GM12878 (cell line): ENCODE measurements around a stretch of chr5.

GRCh38 chr5:172878592-172879586, 44.8 kb downstream of the ERGIC1 start:
- RAMPAGE, long total RNA, result no peak
- RRBS, 2 experiments, result no CpG with 5 or more reads among the region's 26 CpGs
CAGE:
- cytosol, long polyA minus RNA, result no peak
- cytosol, long polyA plus RNA, result no peak
- long polyA plus RNA, result no peak
- nucleolus, long total RNA, result no peak
- nucleus, long polyA plus RNA, result no peak
- nucleus, long total RNA, result no peak

DNA sequence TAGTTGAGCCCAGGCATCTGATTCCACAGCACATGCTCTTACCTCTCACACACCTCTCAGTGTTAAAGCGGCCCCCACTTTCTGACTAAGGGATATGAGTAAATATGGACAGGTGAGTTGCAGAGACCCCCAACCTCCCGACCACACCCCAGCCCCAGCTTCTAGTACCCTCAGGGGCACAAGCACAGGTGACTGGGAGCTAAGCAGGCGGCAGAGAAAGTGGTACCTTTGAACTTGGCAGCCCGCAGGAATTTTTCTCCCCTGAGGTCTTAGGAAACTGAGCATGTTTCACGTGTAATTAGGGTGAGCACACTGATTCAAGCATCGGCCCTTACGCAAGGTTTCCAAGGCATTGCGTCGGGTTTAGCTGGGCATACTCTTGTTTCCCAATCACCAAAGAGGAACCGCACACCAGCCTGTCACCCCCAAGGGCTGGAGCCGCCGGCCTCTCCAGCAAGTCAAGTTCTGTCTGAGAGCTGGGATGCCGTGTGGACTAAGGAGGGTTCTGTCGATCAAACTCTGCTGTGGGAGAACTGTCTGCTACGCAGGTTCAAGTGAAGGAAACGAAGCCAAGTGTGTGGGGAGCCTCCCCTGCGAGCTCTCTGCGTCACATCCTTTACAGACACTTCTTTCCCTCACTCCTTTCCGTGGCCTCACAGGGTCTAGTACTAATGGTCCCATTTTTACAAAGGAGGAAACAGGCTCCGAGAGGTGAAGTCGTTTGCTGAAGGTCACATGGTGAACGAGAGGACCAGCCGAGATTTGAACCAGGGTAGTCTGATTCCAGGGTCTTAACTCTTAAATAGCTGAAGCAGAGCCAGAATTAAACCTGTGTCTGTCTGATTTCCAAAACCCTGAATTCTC, 53.0 kb downstream of the ERGIC1 start:
- RAMPAGE, long total RNA, result no peak
- RRBS, 2 experiments, result no CpG with 5 or more reads among the region's 23 CpGs
CAGE:
- cytosol, long polyA minus RNA, result no peak
- cytosol, long polyA plus RNA, result no peak
- long polyA plus RNA, result no peak
- nucleolus, long total RNA, result no peak
- nucleus, long polyA plus RNA, result no peak
- nucleus, long total RNA, result no peak

GRCh38 chr5:172904243-172905530, 54.5 kb upstream of the RPL26L1 start:
- RAMPAGE, long total RNA, result no peak
- RRBS, 2 experiments, result no CpG with 5 or more reads among the region's 27 CpGs
CAGE:
- cytosol, long polyA minus RNA, result no peak
- cytosol, long polyA plus RNA, result no peak
- long polyA plus RNA, result no peak
- nucleolus, long total RNA, result no peak
- nucleus, long polyA plus RNA, result no peak
- nucleus, long total RNA, result no peak

DNA sequence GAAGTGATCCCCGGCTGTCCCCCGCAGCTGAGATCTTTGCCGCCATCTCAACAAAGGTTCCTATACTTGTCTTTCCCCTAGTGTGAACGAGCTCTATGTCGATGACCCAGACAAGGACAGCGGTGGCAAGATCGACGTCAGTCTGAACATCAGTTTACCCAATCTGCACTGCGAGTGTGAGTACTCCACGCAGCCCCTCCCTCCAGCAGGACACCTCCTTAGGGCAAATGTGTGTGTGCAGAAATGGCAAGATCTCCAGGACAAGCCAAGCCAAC, 49.7 kb upstream of the RPL26L1 start:
- RAMPAGE, long total RNA, result no peak
- RRBS, 2 experiments, result no CpG with 5 or more reads among the region's 10 CpGs
CAGE:
- cytosol, long polyA minus RNA, result no peak
- cytosol, long polyA plus RNA, result no peak
- long polyA plus RNA, result no peak
- nucleolus, long total RNA, result no peak
- nucleus, long polyA plus RNA, result no peak
- nucleus, long total RNA, result no peak

DNA sequence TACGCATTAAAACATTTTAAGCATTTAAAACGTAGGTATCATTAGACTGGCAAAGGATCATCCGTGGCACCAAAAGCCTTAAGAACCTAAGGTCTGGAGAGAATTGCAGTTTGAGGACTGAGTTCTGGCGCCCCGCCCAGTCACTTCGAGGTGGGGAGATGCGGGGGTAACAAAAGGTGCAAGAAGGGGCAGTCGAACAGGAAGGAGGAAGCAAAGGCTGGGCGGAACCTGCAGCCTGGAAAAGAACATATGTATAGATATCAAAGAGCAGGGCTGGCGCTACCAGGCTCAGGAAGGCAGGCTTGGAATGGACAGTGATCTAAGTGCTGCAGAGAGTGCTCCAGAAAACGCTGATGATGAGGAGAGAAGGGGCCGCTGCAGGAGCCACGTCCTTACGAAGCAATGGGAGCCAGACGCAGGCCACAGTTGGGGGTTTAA, 40.9 kb upstream of the RPL26L1 start:
- RAMPAGE, long total RNA, result no peak
- RRBS, 2 experiments, result no CpG with 5 or more reads among the region's 15 CpGs
CAGE:
- cytosol, long polyA minus RNA, result no peak
- cytosol, long polyA plus RNA, result no peak
- long polyA plus RNA, result no peak
- nucleolus, long total RNA, result no peak
- nucleus, long polyA plus RNA, result no peak
- nucleus, long total RNA, result no peak

- RAMPAGE, long total RNA, result no peak
- RRBS, 2 experiments, result 92% methylated on average over 3 of the region's 12 CpGs; no CpG with 5 or more reads in 1 of the 2 experiments
CAGE:
- cytosol, long polyA minus RNA, result no peak
- cytosol, long polyA plus RNA, result no peak
- long polyA plus RNA, result no peak
- nucleolus, long total RNA, result no peak
- nucleus, long polyA plus RNA, result no peak
- nucleus, long total RNA, result no peak
Observed at GRCh38 chr5:173020543-173021222, 35.5 kb upstream of the CREBRF start.

GRCh38 chr5:173034311-173035301, 21.5 kb upstream of the CREBRF start:
- RAMPAGE, long total RNA, result no peak
- RRBS, 2 experiments, result no CpG with 5 or more reads among the region's 15 CpGs
CAGE:
- cytosol, long polyA minus RNA, result no peak
- cytosol, long polyA plus RNA, result no peak
- long polyA plus RNA, result no peak
- nucleolus, long total RNA, result start-site peak on the plus strand at chr5:173034486-173034548, 180 reads
- nucleus, long polyA plus RNA, result no peak
- nucleus, long total RNA, result no peak

- RAMPAGE, long total RNA, result no peak
- RRBS, 2 experiments, result no CpG with 5 or more reads among the region's 6 CpGs
CAGE:
- cytosol, long polyA minus RNA, result no peak
- cytosol, long polyA plus RNA, result no peak
- long polyA plus RNA, result no peak
- nucleolus, long total RNA, result no peak
- nucleus, long polyA plus RNA, result no peak
- nucleus, long total RNA, result no peak
Observed at GRCh38 chr5:173090563-173091301, 34.6 kb downstream of the CREBRF start.

DNA sequence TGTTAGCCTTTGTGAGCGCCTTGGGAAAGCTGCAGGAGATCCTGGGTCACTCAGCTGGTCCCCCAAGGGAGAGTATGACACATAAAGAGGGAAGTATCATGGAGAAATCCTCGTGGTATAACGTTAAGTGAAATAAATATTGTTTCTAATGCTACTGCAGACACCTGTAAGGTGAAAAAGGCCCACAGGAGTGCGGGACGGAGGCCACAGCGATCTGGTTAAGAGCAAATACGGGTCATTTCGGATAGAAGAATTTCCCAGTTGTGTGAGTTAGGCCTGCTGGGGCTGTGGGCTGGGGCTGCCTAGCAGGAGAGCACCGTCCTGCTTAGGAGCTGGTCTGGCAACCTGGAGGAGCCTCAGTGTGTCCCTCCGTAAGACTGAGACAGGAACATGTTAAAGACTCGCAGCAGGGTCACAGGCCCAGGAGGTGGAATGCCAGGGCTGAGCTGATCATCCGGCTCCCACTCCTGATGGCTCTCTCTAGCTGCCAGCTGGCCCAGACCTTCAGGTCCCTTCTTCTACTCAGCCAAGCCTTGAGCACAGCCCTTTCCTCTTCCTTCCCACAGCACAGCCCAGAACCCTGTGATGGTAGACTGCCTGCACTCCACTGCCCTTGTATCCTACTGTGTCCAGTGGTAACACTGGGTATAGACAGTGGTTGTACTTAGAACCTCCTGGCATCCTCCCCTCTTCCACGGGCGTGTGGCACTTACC, 4.8 kb downstream of the NKX2-5 start:
- RAMPAGE, long total RNA, result no peak
- RRBS, 2 experiments, result no CpG with 5 or more reads among the region's 14 CpGs
CAGE:
- cytosol, long polyA minus RNA, result no peak
- cytosol, long polyA plus RNA, result no peak
- long polyA plus RNA, result no peak
- nucleolus, long total RNA, result no peak
- nucleus, long polyA plus RNA, result no peak
- nucleus, long total RNA, result no peak

DNA sequence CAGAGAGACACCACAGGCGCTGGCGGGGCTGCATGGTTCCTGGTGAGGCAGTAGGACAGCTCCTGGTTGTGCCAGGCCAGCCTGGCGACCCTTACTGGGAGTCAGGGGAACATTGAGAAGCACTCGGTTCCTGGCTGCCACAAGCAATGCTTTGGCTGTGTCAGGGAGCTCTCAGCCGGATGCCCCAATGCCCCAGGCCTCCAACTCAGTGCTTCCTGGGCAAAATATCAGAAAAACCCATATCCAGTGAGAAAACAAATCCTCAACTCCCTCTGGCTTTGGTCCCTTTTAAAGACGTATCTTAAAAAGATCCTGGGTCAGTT, 4.3 kb downstream of the NKX2-5 start:
- RAMPAGE, long total RNA, result no peak
- RRBS, 2 experiments, result no CpG with 5 or more reads among the region's 6 CpGs
CAGE:
- cytosol, long polyA minus RNA, result no peak
- cytosol, long polyA plus RNA, result no peak
- long polyA plus RNA, result no peak
- nucleolus, long total RNA, result no peak
- nucleus, long polyA plus RNA, result no peak
- nucleus, long total RNA, result no peak

- RAMPAGE, long total RNA, result no peak
- RRBS, 2 experiments, result no CpG with 5 or more reads among the region's 8 CpGs
CAGE:
- cytosol, long polyA minus RNA, result no peak
- cytosol, long polyA plus RNA, result no peak
- long polyA plus RNA, result no peak
- nucleolus, long total RNA, result no peak
- nucleus, long polyA plus RNA, result no peak
- nucleus, long total RNA, result no peak
Observed at GRCh38 chr5:173302290-173302985, 25.8 kb downstream of the STC2 start.

- RAMPAGE, long total RNA, result no peak
- RRBS, 2 experiments, result no CpG with 5 or more reads among the region's 6 CpGs
CAGE:
- cytosol, long polyA minus RNA, result no peak
- cytosol, long polyA plus RNA, result no peak
- long polyA plus RNA, result no peak
- nucleolus, long total RNA, result no peak
- nucleus, long polyA plus RNA, result no peak
- nucleus, long total RNA, result no peak
Observed at GRCh38 chr5:173310782-173311123, 17.5 kb downstream of the STC2 start.

DNA sequence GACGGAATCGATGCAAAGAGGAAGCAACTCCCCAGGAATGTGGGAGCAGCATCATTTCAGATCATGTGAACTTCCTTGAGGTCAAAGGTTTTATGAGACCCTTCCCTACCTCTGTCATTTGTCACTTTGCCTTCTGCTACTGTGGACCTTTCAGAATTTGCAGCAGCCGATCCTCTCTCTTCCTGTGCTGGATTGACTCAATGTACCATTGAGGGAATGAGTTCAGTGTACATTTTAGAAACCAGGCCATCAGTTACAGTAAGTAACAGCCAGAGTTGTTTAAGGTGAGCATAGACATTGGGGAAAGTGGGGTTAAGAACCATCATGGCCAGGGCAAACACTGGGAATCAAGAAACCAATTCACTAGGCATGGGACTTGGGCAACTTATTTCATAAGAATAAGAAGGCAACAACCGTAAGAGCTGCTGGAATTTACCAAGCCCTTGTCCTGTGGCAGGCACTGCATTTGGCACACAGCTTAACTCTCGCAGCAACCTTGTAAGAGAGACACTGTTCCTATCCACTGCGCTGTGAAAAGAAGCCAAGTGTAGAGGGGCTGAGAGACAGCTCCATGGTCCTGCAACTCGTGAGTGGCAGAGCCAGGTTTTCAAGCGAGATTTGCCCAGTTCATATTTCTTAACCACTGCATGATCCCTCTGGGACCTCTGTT, 129.1 kb upstream of the STC2 start:
- RAMPAGE, long total RNA, result no peak
- RRBS, 2 experiments, result no CpG with 5 or more reads among the region's 8 CpGs
CAGE:
- cytosol, long polyA minus RNA, result no peak
- cytosol, long polyA plus RNA, result no peak
- long polyA plus RNA, result no peak
- nucleolus, long total RNA, result no peak
- nucleus, long polyA plus RNA, result no peak
- nucleus, long total RNA, result no peak

- RAMPAGE, long total RNA, result no peak
- RRBS, 2 experiments, result no CpG with 5 or more reads among the region's 2 CpGs
CAGE:
- cytosol, long polyA minus RNA, result no peak
- cytosol, long polyA plus RNA, result no peak
- long polyA plus RNA, result no peak
- nucleolus, long total RNA, result no peak
- nucleus, long polyA plus RNA, result no peak
- nucleus, long total RNA, result no peak
Observed at GRCh38 chr5:173486396-173486673, 130.1 kb downstream of the BOD1 start.

DNA sequence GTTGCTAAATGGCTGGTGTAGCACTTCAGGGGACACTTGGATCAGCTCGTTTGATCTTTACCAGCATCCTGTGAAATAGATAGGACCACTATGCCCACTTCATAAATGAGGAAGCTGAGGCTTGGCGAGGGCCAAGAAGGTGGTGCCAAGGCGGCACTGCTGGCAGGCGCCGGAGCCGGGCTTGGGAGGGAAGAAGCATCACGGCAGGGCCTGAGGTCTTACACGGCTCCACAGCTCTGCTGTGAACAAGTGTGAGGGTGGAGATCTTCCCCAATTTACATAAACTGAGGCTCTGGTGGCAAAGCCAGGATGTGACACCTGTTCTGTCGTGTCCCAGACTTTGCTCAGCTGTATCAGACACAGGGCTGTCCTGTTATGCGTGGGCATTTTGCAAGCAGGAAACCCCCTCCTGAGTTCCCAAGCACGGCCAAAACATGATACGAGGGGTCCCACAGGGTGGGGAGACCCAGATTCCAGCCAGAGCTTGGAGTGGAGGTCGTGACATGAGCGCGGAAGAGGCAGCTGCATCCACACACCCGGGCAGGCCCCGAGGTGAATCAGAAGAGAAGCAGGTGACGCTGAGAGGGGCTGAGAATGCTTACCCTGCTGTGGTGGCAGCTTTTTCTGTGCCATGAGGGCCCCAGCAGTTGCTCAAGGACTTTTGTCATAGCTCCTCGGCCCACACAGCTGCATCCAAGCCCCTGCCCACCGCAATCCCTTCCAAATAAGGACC, 117.5 kb upstream of the BOD1 start:
- RAMPAGE, long total RNA, result no peak
- RRBS, 2 experiments, result no CpG with 5 or more reads among the region's 20 CpGs
CAGE:
- cytosol, long polyA minus RNA, result no peak
- cytosol, long polyA plus RNA, result no peak
- long polyA plus RNA, result no peak
- nucleolus, long total RNA, result no peak
- nucleus, long polyA plus RNA, result no peak
- nucleus, long total RNA, result no peak

DNA sequence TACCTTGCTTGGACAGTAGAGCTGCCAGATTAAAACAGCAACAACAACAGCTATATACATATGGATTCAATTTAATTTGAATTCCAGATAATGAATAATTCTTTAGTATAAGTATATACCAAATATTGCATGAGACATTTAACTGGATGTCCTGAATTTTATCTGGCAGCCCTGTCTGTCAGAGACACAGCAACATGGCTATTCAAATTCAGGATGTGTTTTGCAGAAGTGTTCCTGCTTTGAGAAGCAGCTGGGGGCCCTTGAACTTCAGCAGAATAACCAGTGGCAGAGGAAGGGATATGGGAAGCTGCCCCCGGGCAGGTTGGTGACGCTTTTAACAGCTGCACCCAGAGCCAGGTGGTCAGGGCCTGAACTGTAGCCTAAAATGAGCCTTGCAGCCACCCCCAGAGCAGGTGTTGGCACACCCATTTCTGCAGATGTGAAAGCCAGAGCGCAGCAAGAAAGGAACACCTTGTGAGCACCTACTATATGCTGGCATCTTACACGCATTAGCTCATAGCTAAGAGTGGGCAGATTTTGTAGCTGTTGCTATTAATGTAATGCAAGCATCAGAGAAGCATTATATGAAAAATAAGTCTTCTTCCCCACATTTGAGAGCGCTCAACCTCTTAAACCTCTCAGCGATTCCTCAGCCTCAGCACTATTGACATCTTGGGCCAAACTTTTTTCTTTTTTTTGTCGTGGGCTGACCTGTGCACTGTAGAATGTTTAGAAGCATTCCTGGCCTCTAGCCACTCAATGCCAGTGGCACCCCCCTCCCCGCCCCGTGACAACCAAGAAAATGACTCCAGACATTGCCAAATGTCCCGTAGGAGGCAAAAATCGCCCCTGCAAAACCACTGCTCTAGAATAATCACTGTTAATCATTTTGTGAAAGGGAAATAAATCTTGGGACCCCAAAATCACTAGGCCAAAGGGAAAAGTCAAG, 128.8 kb upstream of the BOD1 start:
- RAMPAGE, long total RNA, result no peak
- RRBS, 2 experiments, result no CpG with 5 or more reads among the region's 11 CpGs
CAGE:
- cytosol, long polyA minus RNA, result no peak
- cytosol, long polyA plus RNA, result no peak
- long polyA plus RNA, result no peak
- nucleolus, long total RNA, result no peak
- nucleus, long polyA plus RNA, result no peak
- nucleus, long total RNA, result no peak

- RAMPAGE, long total RNA, result no peak
- RRBS, 2 experiments, result no CpG with 5 or more reads among the region's 5 CpGs
CAGE:
- cytosol, long polyA minus RNA, result no peak
- cytosol, long polyA plus RNA, result no peak
- long polyA plus RNA, result no peak
- nucleolus, long total RNA, result no peak
- nucleus, long polyA plus RNA, result no peak
- nucleus, long total RNA, result no peak
Observed at GRCh38 chr5:173778772-173779279, 109.3 kb upstream of the CPEB4 start.

DNA sequence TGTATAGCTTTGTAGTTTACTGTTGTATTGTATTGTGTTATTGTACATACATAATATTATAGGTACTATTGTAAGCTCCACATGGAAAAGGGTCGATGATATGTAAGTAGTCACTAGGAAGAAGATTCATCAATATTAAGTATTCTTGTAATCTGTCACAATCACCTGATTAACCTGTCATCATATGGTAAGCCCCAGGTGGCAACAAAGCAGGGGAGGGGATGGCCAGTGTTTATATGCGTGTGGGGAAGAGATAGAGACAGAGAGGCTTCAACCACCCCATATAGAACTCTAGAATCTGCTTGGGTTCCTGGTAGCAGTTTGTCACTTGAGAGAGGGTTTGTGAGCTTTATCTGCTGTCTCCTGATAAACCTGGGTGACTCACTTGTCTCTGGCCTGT, 49.0 kb upstream of the CPEB4 start:
- RAMPAGE, long total RNA, result no peak
- RRBS, 2 experiments, result no CpG with 5 or more reads among the region's 2 CpGs
CAGE:
- cytosol, long polyA minus RNA, result no peak
- cytosol, long polyA plus RNA, result no peak
- long polyA plus RNA, result no peak
- nucleolus, long total RNA, result no peak
- nucleus, long polyA plus RNA, result no peak
- nucleus, long total RNA, result no peak

- RAMPAGE, long total RNA, result no peak
- RRBS, 2 experiments, result no CpG with 5 or more reads among the region's 10 CpGs
CAGE:
- cytosol, long polyA minus RNA, result no peak
- cytosol, long polyA plus RNA, result no peak
- long polyA plus RNA, result no peak
- nucleolus, long total RNA, result no peak
- nucleus, long polyA plus RNA, result no peak
- nucleus, long total RNA, result no peak
Observed at GRCh38 chr5:173855440-173856110, 32.6 kb upstream of the CPEB4 start.

DNA sequence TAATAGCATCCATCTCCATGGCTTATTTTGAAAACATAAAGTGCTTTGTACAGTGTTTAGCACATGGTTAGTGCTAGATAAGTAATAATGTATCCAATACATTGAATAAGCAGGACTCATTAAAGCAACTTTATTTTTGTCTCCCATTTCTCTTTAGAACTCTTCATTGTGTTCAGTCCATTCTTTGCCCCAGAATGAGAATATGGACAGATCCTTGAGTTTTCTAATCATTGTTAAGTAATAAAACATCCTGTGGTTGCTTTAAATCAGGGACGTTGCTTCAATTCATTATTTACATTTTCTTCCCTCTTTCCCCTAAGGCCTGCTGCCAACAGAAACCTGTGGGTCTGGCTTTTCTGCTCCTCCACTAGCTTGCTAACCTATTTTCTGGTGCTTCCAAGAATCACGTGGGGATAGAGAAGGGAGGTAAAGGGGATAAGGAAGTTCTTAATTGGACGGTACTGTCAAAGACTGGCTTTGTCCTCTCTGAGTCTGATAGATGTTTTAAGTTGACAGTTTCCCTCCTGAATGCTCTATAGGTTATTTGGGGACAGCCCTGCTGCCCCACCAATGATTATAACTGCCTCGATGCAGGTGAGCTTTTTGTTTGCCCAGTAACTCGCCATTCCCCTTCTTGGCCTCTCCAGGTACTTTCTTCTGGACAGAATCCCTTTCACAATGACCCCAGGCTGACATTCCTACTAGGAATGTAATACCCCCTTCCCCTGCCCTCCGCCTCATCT, 20.1 kb upstream of the CPEB4 start:
- RAMPAGE, long total RNA, result no peak
- RRBS, 2 experiments, result no CpG with 5 or more reads among the region's 6 CpGs
CAGE:
- cytosol, long polyA minus RNA, result no peak
- cytosol, long polyA plus RNA, result no peak
- long polyA plus RNA, result no peak
- nucleolus, long total RNA, result no peak
- nucleus, long polyA plus RNA, result no peak
- nucleus, long total RNA, result no peak